Pericardium (tissue), 1 donor: ENCODE data around the genes AGO4, TRAPPC3 and STK40.

- RRBS = no CpG with 5 or more reads among the region's 3 CpGs
Observed at GRCh38 chr1:35506288-35506887, 50.8 kb downstream of the KIAA0319L start.

- RRBS = no CpG with 5 or more reads among the region's 4 CpGs
Observed at GRCh38 chr1:35554854-35555347, 2.3 kb downstream of the KIAA0319L start.

- RRBS = no CpG with 5 or more reads among the region's 7 CpGs
Observed at GRCh38 chr1:35566051-35566502, 7.0 kb upstream of the TFAP2E start.

DNA sequence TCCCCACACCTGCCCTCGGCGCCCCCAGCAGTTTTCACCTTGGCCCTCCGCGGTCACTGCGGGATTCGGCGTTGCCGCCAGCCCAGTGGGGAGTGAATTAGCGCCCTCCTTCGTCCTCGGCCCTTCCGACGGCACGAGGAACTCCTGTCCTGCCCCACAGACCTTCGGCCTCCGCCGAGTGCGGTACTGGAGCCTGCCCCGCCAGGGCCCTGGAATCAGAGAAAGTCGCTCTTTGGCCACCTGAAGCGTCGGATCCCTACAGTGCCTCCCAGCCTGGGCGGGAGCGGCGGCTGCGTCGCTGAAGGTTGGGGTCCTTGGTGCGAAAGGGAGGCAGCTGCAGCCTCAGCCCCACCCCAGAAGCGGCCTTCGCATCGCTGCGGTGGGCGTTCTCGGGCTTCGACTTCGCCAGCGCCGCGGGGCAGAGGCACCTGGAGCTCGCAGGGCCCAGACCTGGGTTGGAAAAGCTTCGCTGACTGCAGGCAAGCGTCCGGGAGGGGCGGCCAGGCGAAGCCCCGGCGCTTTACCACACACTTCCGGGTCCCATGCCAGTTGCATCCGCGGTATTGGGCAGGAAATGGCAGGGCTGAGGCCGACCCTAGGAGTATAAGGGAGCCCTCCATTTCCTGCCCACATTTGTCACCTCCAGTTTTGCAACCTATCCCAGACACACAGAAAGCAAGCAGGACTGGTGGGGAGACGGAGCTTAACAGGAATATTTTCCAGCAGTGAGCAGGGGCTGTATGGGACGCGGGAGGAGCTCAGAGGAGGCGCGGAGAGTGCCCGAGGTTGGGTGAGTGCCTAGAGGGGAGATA, 4.4 kb downstream of the TFAP2E start:
- RRBS = no CpG with 5 or more reads among the region's 57 CpGs

DNA sequence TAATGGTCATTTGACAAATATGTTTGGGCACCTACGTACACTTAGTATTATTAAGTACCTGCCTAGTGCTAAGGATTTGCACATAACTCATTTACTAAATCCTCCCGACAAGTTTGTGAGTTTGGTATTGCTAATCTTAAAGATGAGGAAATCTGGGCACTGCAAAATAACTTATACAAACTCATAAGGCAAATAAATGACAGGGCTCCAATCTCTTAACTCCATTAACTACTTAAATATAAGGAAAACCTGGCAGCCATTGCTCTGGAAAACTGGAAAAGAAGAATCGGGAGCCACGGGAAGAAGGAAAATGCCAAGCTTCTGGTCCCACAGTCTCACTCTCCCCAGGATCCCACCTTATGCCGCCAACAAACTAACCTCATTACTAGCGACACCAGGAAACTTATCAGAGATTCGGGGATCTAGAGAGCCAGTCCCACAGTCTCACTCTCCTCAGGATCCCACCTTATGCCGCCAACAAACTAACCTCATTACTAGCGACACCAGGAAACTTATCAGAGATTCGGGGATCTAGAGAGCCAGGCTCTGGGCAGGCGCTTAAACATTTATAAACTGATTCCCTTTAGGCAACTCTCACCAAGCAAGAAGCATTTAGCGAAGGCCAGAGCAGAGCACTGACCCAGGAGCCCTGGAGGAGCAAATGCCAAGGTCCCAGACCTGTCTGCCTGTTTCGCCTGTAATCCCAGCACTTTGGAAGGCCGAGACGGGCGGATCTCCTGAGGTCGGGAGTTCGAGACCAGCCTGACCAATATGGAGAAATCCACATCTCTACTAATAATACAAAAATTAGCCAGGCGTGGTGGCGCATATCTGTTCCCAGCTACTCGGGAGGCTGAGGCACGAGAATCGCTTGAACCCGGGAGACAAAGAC, 844 bp downstream of the PSMB2 start:
- RRBS = 8% methylated on average over 1 of the region's 24 CpGs

DNA sequence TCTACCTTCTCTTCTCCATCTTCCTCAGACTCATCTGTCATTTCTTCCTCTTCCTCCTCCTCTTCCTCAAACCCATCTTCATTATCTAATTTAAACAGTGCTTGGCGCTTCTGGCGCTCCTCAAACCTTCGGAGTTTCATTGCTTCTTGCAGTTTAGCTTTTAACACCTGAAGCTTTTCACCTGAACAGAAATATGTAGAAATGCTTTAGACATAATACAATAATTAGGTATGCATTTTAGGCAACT, 18.5 kb downstream of the CLSPN start:
- RRBS = no CpG with 5 or more reads among the region's 3 CpGs

- RRBS = 1% methylated on average over 40 of the region's 60 CpGs
Observed at GRCh38 chr1:35807853-35808257, at the start of gene AGO4. Gene AGO4 (plus strand): TSS chr1:35808016.

- RRBS = no CpG with 5 or more reads among the region's 10 CpGs
Observed at GRCh38 chr1:36008298-36009208, 75.3 kb upstream of the TEKT2 start.

- RRBS = 1% methylated on average over 44 of the region's 76 CpGs
Observed at GRCh38 chr1:36148834-36149964, at the start of gene TRAPPC3. Gene TRAPPC3 (minus strand): TSS chr1:36149486.

GRCh38 chr1:36160781-36161589, 5.0 kb downstream of the MAP7D1 start:
- RRBS = 5% methylated on average over 5 of the region's 14 CpGs

DNA sequence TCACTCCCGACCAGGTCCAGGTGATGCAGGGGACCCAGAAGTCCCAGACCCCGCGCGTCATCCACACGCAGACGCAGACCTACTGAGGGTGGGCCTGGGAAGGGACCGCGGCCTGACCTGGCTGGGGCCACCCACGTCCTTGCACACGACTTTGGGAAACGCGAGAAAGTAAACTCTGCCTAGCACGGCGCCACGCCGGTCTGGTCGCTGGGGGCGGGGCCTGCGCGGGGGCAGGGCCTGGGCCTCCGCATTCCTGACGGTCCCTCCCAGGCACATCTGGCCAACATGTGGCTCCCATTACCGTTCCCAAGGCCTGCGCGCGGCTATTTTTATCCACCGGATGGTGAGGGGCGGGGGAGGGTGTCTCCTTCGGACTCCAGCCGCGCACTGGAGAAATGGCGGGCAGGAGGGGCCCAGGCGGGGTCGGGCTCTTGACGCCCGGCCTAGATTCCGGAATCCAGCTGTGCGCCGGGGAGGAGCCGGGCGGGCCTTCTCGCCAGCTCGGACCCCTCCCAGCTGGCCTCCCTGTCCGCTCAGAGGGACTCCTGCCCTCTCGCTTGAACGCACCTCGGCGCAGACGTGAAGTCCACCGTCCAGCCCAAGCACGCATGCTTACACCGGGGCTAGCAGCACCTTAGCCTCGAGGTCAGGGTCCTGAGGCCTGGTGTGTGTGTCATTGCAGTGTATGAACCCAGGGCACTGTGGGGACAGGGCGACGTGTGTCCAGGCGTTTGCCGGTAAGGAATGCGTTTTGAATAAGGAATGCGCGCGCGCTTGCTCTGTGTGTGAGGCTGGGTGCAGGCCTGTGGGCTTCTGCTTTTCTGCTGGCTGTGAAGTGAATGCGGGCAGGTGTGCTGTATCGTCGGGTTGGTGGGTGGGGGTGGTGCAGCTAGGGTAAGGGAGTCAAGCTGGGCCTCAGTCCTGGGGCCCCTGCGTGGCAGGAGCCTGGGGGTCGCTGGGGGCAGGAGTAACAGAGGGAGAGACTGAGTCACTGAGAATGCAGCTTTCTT, 2.1 kb downstream of the EVA1B start:
- RRBS = 27% methylated on average over 11 of the region's 67 CpGs

GRCh38 chr1:36354794-36355332, 30.9 kb downstream of the STK40 start:
- RRBS = no CpG with 5 or more reads among the region's 12 CpGs

DNA sequence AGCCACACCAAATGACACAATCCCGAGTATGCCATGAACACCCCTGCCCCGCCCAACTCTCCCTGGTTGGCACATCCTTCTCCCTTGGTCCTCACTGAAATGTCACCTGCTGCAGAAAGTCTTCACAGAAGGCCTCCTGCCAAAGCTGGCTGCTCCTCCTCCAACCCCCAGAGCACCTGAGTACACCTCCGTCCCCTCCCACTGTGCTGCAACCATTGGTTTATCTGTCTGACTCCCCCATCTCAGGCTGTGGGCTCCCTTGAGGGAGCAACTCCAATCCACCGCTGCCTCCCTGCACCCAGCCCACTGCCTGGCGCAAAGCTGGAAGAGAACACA, 16.3 kb downstream of the STK40 start:
- RRBS = no CpG with 5 or more reads among the region's 5 CpGs

DNA sequence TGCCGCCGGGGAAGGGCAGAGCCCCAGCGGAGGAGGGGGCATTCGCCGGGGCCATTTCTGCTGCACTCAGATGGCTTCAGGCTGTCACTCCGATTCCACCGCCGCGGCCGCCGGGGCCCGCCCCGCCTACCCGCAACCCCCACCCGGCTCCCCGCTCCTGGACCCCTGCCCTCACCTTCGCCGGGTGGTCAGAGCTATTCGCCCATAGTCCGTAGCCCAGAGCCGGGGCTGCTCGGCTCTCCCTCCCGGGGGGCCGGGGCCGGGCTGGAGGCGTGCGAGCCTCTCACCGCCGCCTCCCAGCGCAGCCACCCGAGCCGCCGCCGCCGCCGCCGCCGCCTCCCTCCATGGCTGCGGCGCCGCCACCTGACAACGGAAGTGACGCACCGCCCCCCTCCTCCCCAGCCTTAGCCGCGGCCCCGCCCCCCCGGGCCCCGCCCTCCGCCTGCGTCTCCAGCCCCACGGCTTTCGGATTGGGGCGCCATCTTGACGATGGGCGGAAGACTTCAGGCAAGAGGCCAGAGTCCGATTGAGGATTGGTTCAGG, at the start of gene STK40:
STK40 (minus strand) TSS at position 377 of the 543 bp plus-strand sequence.
- RRBS = 2% methylated on average over 14 of the region's 57 CpGs

- RRBS = no CpG with 5 or more reads among the region's 10 CpGs
Observed at GRCh38 chr1:36418842-36419632, 21.3 kb upstream of the LSM10 start.

- RRBS = no CpG with 5 or more reads among the region's 8 CpGs
Observed at GRCh38 chr1:36453982-36454782, 3.9 kb upstream of the OSCP1 start.

DNA sequence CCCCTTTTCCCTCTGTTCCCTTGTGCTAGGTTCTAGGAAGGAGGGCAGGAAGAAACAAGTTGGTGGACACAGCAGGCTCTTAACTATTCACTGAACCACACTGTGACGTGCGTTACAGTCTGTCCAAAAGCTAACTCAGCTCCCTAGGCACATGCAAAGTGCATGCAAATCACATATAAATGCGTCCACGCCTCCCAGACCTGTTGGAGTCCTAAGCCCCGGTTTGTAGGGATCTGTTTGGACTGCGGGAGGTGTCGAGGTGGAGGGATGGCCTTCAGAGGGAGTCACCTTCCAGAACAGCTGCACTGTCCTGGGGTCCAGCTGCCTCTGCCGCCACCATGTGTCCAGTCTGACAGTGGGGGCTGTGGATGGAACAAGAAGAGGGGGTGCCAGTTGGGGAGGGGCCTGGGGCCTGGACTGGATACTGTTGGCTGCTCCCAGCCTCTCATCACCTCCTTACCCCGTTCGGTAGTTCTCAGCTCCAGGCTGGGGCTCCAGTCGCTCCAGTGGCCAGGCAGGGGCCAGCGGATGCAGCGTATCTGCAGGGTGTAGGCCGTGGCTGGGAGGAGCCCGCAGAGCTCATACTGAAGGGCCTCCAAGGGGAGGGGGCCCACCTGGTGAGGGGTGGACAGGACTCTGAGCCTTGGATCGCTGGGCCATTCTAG, 7.7 kb upstream of the MRPS15 start:
- RRBS = no CpG with 5 or more reads among the region's 16 CpGs

DNA sequence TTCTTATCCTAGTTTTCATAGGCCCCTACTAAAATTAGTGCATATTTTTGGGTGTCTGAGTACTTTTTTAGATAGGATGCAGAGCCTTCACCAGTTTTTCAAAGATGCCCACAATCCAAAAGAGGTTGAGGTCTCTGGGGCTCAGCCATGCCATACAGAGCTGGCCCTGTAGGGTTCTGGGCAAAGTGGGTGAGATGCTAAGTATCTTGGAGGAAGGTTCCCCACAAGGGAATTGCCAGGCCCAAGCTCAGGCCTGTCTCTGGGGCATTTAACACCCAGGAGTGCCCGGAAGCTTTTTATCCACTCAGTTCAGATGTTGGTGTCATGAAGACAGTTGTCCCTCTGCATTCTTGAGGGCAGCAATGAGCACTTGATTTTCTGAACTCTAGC, 19.7 kb upstream of the GRIK3 start:
- RRBS = no CpG with 5 or more reads among the region's 1 CpG

DNA sequence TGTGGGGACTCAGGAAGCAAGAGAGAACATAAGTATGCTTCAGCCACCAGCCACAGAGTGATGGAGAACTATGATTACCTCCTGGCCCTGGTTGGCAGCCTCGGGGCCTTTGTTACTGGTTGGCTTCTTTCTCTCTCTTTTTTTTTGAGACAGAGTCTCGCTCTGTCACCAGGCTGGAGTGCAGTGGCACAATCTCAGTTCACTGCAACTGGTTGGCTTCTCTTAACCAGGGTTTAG, 29.2 kb upstream of the GRIK3 start:
- RRBS = no CpG with 5 or more reads among the region's 2 CpGs